Mononuclear cell (primary cell): ENCODE measurements around a stretch of chr16.

DNA sequence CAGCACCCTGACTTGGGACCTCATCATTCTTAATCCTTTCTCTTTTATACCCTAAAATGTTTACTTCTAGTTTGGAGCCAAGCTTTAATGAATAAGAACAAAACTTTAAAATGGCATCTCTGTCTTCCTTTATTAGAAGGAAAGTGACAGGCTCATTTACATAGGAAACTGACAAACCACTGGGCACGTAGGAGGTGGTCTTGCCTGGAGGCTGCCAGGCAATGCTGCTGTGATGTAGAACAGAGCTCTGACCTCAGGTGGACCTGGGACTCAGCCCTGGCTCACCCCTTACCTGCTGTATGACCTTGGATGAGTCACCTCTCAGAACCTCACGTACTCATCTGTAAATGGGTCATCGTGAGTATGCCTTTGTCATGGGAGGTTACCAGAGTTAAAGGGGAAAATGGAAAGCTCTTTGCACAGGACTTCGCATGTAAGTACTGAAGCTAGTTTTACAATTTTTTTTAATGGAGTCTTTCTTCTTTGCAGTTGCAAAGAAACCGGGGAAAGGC lies 37.6 kb upstream of the LONP2 start:
- RRBS = no CpG with 5 or more reads among the region's 5 CpGs

- RRBS = no CpG with 5 or more reads among the region's 8 CpGs
These were observed 36.6 kb upstream of the ABCC11 start for GRCh38 chr16:48283756-48284543.

GRCh38 chr16:48383451-48384008 lies 1.7 kb downstream of the SIAH1 start:
- RRBS = no CpG with 5 or more reads among the region's 3 CpGs

GRCh38 chr16:48499171-48499855 lies 110.7 kb downstream of the N4BP1 start:
- RRBS = no CpG with 5 or more reads among the region's 5 CpGs

DNA sequence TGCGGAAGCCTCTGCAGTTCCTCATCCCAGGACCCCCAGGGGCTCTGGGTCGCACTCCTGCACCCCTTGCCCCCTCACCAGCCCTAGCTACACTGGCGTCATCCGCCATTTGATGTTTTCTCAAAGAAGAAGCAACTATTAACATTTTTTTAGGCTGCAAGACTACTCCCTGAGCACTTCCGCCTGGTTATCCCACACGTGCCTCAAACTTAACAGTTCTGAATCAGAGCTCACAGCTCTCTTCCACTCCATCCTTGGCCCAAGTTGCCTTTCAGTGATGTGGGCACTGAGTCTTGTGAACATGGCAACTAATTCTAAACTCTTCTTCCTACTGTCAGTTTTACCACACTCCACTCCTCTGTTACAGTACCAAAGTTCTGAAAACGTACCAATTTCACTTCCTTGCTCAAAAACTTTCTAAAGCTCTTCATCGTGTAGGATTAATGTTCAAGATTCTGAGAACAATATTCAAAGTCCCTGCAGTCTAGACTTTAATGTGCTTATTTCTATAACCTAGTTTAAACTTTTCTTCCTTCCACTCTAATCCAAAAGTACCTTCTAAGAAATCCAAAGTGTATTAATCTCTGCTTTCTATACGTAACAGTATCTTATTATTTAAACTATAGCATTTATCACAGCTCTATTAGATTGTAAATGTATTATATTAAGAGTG lies 31.6 kb downstream of the N4BP1 start:
- RRBS = no CpG with 5 or more reads among the region's 9 CpGs

DNA sequence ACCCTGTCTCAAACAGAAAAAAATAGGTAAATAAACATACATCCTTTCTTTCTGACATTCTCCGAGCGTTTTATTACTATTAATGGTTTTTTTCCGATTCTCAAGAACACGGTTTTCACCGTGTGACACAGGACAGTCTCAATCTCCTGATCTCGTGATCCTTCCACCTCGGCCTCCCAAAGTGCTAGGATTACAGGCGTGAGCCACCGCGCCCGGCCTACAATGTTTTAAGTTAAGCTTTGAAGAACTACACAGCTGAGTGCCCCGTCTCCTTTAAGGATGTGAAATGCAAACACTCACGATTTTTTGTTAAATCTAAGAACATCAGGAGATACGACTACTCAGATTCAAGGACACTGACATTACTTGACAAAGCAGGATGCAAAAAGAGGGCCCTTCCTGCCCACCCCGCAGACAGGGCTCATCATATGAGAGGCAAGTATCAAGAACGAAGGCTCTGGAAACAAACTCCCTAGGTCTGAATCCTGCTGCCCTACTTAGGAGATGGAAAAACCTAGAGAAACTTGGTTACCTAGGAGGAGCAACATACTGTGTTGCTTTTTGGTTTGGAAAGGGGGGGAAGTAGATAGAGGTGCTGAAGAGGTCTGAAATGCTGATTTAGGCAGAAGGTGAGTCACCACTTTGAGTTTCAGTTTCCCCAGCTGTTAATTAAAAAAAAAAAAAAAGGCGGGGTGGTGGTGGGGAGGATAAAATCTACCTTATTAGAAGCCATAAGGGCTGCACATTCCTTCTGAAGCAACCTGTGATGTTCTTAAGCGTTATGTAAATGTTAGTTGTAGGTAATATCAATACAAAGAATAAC lies 1.7 kb downstream of the N4BP1 start:
- RRBS = no CpG with 5 or more reads among the region's 18 CpGs

DNA sequence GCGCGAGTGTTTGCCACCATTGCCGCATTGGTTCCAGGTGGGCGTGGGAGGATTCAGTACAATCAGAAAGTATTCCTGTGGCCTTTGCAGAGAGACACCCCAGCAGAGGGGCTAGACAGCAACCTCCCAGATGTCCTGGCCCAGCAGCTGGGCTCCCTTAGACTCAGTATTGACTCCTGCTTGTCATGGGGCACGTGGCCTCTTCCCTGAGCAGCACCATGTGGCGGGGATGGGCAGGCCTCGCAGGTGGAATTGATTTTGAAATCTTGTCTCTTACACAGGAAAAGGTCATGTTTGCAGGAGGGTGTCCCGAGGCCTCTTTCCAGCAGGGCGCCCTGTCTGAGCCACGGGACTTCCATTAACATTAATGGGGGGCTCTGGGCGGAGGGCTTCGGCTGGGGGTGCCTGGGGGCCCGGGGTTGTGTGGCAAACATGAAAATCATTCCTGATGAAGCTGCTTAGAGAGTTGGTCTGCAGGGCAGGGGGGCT lies 96.4 kb downstream of the C16orf78 start:
- RRBS = no CpG with 5 or more reads among the region's 13 CpGs

DNA sequence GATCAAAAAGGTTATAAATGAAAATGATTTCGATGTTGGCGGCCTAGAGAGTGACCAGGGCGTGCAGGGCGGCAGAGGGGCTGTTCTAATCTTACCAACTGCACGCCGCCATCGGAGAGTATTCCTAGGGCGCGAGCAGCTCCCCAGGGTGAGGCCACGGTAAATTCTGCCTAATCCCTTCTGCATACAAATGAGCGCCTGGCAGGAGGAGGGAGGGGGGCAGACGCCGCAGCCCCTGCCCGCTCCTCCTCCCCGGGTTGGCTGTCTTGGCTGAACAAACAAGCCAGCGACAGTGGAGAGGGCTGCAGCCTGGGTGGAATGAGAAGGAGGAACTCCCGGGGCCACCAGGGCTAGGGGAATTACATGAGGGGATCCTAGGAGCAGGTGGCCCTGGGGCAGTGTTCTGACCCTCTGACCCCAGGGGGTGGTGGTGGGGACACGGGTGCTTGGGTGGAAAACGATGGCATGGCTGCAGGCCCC lies 183.5 kb downstream of the C16orf78 start:
- RRBS = 67% methylated on average over 3 of the region's 19 CpGs

- RRBS = no CpG with 5 or more reads among the region's 7 CpGs
These were observed 159.1 kb downstream of the ZNF423 start for GRCh38 chr16:49696838-49697278.

DNA sequence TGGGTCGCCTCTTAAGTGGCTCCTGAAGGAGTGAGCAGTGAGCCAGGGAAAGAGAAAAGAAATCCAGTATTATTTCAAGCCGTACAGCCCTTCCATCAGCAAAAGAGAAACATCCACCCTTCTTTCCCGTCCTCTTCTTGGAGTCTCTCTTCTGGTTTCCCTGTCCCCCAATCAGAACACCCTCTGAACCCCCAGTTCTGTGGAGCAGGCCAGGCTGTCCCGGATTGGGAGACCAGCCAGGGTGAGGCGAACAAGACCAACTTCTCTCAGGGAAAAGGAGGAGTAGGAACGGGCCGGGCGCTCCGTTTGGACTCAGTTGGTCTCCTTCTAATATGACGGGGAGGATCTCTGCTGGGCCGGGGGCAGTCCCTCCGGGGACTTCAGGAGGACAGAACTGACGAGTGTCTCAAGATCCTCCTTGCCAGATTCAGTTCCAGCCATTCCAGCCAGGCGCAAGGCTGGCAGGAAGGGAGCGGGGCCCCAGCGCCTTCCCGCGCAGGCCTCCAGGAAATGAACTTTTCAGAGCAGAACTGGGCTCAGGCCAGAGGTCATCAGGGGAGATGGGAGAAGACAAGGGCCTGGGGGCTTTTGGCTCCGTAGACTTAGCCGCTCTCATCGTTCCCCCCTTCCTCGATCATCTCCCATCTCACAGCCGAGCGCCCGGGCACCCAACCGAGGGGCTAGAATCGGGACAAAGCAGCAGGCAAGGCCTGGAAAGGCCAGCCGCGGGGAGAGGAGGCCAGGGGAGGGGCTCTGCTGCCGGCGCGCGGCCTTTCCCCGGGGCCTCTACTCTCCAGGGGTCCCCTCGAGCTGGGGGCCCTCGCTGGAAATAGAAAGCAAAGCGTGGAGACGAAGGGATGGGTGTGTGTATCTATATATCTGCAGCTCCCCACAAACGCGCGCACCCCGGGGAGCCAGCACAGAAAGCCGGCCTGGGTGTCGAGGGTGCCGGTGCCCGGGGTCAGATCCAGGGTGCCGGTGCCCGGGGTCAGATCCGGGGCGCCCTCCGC lies 1.6 kb downstream of the ZNF423 start:
- RRBS = 40% methylated on average over 22 of the region's 51 CpGs

DNA sequence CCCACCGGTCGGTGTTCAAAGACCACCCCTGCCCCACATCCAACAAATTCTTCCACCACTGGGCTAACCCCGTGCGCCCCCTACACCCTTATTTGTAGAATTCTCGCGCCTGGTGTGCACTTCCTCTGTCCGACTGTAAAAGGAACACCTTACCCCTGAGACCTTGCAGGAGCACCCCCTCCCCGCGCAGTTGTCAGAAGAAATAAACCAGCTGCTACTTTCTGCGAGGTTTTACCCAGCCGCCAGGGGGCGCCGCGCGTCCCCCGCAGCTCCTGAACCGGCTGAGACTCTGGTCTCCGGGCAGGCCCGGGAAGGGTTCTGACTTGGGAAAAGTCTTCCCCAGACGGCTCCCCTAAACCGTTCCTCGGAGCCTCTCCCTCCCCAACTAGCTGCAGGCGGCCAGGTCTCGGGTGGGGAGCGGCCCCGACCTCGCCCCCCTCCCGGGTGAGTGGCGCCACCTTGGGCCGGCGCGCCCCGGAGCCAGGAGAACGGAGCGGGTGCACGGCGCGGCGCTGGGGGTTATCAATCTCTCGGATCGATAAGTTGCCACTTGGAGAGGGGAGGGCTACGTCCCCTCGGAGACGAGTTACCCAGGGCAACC lies 1.8 kb upstream of the ZNF423 start:
- RRBS = 1% methylated on average over 12 of the region's 44 CpGs

DNA sequence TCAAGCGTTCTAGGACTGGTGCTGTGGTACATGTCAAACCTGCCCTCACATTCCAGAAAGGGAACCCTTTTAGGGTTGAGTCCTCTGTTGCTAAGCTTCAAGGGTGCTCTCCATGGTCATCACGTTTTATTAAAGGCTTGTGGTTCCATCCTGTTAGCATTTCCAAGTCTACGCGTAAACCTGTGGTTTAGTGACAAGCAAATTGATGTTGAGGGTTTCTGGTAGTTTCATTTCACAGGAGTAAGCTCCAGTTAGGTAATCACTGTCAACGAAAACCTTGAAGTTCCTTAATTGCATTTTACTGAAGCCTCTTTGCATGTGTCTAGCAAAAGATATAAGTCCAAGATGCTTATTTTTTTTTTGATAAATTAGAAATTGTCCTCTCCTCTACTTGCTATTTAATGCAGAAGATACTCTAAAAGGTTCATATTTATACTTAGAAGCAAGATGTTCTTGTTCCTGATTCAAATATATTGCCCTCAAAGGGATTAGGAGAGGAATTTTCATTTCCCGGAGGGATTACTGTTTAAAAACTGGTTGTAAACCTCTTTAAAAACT lies 2.6 kb downstream of the TENT4B start:
- RRBS = no CpG with 5 or more reads among the region's 6 CpGs

GRCh38 chr16:50203233-50203702 lies 50.2 kb downstream of the TENT4B start:
- RRBS = no CpG with 5 or more reads among the region's 3 CpGs

DNA sequence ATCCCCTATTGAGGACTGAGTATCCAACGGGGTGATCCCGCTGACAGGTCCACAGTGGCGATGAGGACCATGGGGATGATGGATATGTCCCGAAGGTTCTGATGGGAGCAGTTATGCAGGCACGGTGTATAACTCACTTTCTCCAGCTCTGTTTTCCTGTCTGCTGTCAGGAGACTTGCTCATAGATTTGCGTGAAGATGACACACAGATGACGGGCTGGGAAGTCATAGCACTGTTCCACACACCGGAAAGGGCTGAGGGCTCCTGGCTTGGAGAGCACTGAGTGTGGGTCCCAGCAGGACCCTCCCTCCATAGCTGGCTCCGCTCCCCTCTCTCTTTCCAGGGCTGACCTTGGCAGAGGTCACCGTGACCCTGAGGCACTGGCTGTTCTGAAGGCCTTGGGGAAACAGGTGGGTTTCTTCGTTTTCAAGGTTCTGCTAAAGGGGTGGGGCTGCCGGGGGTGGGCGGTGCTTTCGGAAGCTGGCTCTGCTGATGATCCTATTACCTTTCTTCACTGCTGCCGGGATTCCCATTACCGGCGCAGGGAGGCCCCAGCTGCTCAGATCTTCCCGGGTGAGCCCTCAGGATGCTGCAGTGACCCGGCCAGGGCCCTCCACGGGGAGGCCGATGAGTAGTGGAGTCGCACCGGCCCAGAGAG lies 22.0 kb upstream of the ADCY7 start:
- RRBS = 83% methylated on average over 9 of the region's 23 CpGs

- RRBS = no CpG with 5 or more reads among the region's 13 CpGs
These were observed 47.2 kb downstream of the ADCY7 start for GRCh38 chr16:50313555-50314005.

- RRBS = no CpG with 5 or more reads among the region's 5 CpGs
These were observed 42.4 kb downstream of the BRD7 start for GRCh38 chr16:50326315-50326794.

DNA sequence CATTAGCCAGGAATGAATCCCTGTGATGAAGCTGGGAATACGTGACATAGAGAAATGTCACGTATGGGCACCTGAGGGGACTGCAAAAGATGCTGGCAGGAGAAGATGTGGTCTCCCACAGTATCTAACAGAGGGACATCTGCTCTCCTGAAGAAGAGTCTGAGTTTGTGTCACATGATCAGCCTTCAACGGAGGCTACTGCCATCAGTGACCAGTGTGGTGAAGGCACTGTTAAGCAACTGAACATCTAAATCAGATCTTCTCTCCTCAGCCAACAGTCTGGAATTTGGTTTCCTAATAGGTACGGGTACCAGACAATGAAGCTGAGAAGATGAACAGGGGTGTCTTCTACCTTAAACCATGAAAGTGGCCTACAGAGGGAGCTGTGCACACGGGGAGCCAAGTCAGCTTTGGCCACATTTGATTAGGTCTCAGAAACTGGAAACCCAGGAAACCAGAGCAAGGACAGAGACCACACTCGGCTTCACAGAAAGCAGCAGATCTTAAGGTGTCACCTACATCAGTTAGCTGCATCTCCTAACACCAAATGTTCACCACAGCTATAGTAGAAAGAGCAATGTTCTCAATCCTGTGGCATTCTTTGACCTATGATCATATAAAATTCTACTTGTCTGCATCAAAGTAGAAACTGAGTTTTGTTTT lies 41.8 kb downstream of the BRD7 start:
- RRBS = no CpG with 5 or more reads among the region's 6 CpGs

DNA sequence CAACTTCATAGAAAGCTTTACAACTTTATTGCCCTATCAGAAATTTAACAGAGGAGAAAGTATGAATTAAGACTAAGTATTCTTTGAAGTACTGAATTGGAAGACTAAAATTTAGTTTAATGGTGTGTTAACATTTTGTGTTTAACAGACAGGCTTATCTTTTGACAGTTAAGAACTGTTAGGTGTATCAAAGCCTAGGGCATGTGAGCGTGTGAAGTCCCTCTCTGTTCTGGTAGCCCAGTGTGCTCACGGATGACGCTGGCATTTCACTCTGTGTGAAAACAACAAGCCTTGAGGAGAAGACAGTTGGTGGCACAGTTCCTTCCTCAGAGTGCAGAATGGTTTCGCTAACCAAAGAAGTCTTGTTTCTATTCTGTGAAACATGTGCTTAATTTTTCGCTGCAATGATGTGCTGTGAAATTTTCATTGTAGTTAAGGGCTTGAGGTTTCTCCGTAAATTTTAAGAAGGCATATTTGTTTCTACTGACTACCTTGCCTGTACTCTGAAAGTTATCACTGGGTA lies 33.6 kb downstream of the BRD7 start:
- RRBS = no CpG with 5 or more reads among the region's 6 CpGs

GRCh38 chr16:50467749-50468693 lies 80.2 kb upstream of the NKD1 start:
- RRBS = 4% methylated on average over 34 of the region's 74 CpGs

- RRBS = 77% methylated on average over 9 of the region's 21 CpGs
These were observed 55.1 kb downstream of the NKD1 start for GRCh38 chr16:50603014-50604077.